HT1080 (cell line): ENCODE measurements around a stretch of chr10.

RAMPAGE:
- cytosol, long total RNA, result no peak
- long total RNA, result no peak
- nucleus, long total RNA, result no peak
Observed at GRCh38 chr10:87864039-87865174, 982 bp downstream of the PTEN start.

RAMPAGE:
- cytosol, long total RNA, result no peak
- long total RNA, result no peak
- nucleus, long total RNA, result no peak
Observed at GRCh38 chr10:87886732-87887300, 23.4 kb downstream of the PTEN start.

DNA sequence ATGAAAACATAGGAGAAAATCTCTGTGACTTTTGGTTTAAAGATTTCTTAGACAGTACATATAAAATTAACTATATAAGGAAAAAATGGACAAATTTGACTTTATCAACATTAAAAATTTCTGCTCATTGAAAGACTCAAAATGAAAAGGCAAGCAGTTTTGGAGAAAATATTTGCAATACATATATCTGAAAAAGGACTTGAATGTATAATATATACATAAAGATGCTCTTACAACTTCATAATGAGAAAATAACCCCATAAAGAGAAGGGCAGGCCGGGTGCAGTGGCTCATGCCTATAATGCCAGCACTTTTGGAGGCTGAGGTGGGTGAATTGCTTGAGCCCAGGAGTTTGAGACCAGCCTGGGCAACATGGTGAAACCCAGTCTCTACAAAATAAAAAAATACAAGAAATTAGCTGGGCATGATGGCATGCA is 56.8 kb downstream of the PTEN start:
RAMPAGE:
- cytosol, long total RNA, result no peak
- long total RNA, result no peak
- nucleus, long total RNA, result no peak

DNA sequence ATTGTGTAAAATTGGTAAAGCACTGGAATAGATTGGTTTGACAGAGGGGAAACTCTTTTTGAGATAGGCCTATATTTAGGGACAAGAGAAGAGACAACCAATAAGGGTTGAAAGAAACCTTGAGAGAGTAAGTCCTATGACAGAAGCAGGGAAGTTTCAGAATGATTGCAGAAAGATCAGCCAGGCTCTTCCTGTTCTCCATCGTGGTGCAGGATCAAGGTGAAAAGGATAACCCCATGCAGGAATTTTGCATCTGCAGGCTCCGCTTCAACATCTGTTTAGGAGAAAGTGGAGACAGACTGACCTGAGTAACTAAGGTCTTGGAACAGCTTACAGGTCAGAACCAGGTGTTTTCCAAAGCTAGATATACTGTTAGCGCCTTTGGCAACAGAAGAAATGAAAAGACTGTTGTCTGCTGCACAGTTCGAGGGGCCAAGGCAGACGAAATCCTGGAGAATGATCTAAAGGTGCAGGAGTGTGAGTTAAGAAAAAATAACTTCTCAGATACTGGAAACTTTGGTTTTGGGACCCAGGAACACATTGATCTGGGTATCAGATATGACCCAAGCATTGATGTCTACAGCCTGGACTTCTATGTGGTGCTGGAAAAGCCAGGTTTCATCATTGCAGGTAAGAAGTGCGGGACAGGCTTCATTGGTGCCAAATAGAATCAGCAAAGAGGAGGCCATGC is 82.0 kb downstream of the PTEN start:
RAMPAGE:
- cytosol, long total RNA, result no peak
- long total RNA, result no peak
- nucleus, long total RNA, result no peak

GRCh38 chr10:87951903-87952793 is 88.7 kb downstream of the PTEN start:
RAMPAGE:
- cytosol, long total RNA, result no peak
- long total RNA, result no peak
- nucleus, long total RNA, result no peak

DNA sequence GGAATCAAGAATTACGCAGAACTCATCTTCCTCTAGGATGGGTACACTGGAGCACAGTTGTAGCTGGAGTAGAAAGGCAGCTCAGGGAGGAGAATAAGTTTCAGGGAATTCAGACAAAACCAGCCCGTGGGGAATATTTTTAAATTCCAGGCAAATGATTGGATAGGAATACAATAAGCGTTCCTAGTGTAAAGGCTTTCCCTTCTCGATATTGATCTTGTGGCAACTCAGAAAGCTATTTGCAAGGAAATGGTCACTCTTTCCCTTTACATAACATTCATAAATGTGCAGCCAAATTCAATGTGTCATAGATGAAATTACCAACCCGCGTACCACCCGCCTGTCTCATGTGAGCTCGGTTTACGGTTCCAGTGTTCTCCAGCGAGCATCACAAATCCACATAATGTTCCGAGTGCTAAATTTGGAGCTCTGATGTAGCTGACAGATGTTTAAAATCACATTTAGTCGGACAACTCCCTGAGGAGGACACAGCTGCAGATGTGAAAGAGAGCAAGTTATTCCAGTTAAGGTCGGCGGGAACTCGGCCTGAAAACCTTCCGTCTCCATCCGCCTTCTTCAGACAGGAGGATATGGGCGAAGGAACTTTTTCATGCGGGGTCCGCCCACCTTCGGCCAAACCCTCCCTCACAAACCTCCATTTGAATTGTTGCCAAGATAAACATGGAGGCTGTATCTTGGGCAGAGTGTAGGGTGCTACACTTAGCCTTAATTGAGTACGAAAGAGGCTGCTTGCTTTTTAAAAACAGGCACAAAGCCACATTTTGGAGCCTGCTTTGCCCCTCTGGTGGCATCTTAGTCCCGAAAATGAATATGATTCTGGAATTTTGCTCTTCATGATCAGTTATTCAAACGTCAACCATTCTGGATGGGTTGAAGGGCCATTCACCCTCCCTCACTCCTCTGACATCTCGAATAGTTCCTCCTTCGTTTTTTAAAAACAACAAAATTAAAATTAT is 326.9 kb downstream of the RNLS start:
RAMPAGE:
- cytosol, long total RNA, result no peak
- long total RNA, result no peak
- nucleus, long total RNA, result no peak

GRCh38 chr10:88270842-88271244 is 312.3 kb downstream of the RNLS start:
RAMPAGE:
- cytosol, long total RNA, result no peak
- long total RNA, result no peak
- nucleus, long total RNA, result no peak

DNA sequence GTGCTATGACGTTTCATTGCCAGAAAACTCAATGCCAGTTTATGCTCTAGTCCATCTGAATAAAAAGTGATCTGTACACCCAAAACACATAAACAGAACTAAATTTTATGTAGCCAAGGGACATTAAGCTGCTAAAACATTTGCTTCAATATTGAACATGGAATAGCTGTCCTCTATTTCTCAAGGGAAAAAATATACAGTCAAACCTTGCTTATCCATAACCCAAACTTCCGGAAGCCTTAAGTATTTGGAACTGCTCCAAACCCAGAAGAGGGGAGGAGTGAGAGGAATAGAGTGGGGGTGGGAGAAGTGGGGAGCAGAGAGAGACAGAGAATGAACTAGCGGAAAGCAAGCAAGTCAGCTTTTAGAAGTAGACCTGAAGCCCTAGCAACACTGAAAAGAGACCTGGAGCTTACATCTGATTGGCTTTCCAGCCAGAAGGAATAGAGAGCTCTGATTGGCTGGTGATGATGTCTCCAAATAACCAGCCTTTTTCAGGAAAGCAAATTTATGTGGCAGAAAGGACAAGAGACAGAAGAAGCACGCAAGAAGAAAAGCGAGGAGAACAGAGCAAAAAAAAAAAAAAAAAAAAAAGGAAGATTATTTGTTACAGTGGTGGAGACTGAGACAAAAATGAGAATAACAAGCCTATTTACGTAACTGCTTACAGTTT is 196.1 kb downstream of the RNLS start:
RAMPAGE:
- cytosol, long total RNA, result no peak
- long total RNA, result no peak
- nucleus, long total RNA, result no peak

DNA sequence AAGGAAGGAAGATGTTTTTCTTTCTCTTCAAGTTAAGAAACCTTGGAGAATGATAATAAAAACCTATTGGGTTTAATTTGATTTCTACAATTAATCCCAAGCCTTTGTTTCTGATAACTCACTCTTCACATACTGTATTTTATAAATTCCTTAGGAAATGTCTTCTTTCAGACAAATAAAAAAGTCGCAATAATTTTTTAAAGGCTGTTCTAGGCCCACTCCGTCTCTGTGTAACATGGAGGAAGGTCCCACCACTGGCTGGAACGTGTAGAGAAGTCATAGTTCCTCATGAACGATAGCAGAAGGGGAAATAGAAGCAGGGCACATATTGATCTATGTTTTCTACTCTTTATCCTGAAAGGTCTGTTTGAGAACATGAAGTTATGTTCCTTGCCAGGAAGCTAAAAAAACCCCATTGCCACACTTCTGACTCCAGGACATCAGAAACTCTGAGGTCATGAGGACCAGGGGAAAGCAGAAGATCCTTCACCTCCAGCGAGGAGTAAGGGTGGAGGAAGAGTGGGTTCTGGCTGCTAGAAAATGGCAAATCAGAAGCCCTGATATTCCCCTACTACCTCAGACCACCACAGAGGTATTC is 10.8 kb downstream of the ANKRD22 start:
RAMPAGE:
- cytosol, long total RNA, result no peak
- long total RNA, result no peak
- nucleus, long total RNA, result no peak

RAMPAGE:
- cytosol, long total RNA, result no peak
- long total RNA, result no peak
- nucleus, long total RNA, result no peak
Observed at GRCh38 chr10:88934704-88935790, 17.5 kb downstream of the ACTA2 start.

RAMPAGE:
- cytosol, long total RNA, result no peak
- long total RNA, result no peak
- nucleus, long total RNA, result no peak
Observed at GRCh38 chr10:88949804-88950445, 2.6 kb downstream of the ACTA2 start.

DNA sequence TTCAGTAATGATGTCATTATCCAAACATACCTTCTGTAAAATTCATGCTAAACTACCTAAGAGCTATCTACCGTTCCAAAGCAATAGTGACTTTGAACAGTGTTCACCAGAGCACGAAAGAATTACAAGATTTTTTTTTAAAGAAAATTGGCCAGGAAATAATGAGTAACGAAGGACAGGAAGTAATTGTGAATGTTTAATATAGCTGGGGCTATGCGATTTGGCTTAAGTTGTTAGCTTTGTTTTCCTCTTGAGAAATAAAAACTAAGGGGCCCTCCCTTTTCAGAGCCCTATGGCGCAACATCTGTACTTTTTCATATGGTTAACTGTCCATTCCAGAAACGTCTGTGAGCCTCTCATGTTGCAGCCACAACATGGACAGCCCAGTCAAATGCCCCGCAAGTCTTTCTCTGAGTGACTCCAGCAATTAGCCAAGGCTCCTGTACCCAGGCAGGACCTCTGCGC is 699 bp upstream of the FAS start:
RAMPAGE:
- cytosol, long total RNA, result no peak
- long total RNA, result no peak
- nucleus, long total RNA, result no peak

GRCh38 chr10:89270119-89270542 is 18.6 kb upstream of the LIPA start:
RAMPAGE:
- cytosol, long total RNA, result no peak
- long total RNA, result no peak
- nucleus, long total RNA, result no peak

GRCh38 chr10:89421136-89421592 is 6.8 kb downstream of the IFIT5 start:
RAMPAGE:
- cytosol, long total RNA, result no peak
- long total RNA, result no peak
- nucleus, long total RNA, result no peak

RAMPAGE:
- cytosol, long total RNA, result no peak
- long total RNA, result no peak
- nucleus, long total RNA, result no peak
Observed at GRCh38 chr10:89478067-89478473, 57.3 kb downstream of the SLC16A12 start.

RAMPAGE:
- cytosol, long total RNA, result no peak
- long total RNA, result no peak
- nucleus, long total RNA, result no peak
Observed at GRCh38 chr10:89591463-89592313, 53.4 kb downstream of the PANK1 start.

RAMPAGE:
- cytosol, long total RNA, result no peak
- long total RNA, result no peak
- nucleus, long total RNA, result no peak
Observed at GRCh38 chr10:89643637-89643982, 1.4 kb downstream of the PANK1 start.

GRCh38 chr10:89737275-89738224 is 36.2 kb downstream of the KIF20B start:
RAMPAGE:
- cytosol, long total RNA, result no peak
- long total RNA, result no peak
- nucleus, long total RNA, result no peak

DNA sequence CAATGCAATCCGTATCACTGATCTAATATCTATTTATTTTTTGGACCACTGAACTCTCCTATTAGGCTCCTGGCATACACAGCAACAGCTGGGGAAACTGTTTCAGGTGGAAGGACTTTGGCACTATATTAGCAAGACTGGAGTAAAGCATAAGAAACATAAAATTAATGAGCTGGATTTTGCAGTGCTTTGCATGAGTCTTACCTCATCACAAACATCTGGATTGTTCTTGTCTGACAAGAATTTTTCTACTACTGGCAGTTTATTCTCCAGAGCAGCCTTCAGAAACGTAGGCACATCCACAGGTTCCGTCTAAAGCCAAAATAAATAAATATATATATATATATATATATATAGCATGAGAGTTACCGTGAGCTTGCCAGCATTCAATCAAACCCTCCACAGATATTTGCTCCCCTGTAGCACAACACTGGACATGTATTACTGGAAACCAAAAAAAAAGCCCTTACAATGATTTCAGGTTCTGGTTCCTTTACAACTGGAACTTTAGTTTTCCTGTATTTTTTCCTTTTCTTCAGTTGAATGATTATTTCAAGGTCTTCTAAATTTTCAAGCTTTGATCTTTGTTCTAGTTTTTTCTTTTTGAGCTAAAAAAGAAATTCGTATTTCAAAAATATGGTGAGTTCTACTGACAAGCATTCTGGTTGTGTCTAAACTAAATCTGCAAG is 2.1 kb downstream of the ANKRD1 start:
RAMPAGE:
- cytosol, long total RNA, result no peak
- long total RNA, result no peak
- nucleus, long total RNA, result no peak

RAMPAGE:
- cytosol, long total RNA, result no peak
- long total RNA, result no peak
- nucleus, long total RNA, result no peak
Observed at GRCh38 chr10:91023227-91023795, 102.4 kb upstream of the ANKRD1 start.